Islet of Langerhans (tissue), 1 donor: ENCODE results near the genes KCNN1, JUND and LRRC25.

DNA sequence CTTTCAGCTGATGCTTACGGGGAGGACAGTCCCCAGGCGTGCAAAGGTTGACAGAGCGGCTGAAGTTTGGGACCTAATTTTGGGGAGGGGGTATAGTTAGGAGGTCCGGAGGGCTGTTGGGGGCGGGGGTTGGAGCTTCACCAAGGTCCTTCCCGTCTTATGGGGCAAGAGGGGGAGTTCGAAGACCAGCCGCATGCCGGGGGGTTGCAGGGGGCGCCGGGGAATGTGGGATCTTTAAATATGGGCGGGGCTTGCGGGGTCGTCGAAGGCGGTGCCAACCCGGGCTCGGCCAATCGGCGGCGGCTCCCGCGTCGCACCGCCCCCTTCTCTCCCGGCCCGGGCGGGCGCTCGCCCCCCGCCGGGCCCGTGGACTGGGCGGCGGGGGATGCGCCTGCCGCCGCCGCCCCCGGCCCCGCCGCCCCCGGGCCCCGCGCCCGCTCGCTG lies at the start of gene KCNN1:
TSS of gene KCNN1 (plus strand) at position 343 of the 444 bp plus-strand sequence.
- RRBS, result 5% methylated on average over 35 of the region's 47 CpGs

DNA sequence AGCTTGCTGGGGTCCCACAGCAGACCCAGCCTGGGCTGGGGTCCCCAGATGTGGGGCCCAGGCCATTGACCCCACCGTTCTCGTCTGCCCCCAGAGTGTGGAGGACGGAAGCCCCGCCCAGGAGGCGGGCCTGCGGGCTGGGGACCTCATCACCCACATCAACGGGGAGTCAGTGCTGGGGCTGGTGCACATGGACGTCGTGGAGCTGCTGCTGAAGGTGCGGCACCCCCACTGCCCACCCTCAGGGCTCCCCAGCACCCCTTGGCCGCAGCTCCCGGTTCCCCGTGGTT lies 7.4 kb upstream of the PIK3R2 start:
- RRBS, result no CpG with 5 or more reads among the region's 13 CpGs

DNA sequence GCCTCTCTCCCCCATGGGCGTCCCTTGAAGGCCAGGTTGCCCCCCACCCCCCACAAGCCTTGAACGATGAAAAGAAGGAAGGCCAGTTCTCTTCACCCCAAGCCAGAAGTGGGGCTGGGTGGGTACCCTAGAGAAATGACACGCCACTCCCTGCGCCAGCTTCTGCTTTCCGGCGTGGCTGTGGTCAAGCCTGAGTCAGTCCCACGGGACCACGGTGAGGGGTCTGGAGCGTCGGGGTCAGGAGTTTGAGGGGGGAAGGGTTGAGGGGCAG lies 672 bp upstream of the IFI30 start:
- RRBS, result no CpG with 5 or more reads among the region's 10 CpGs

GRCh38 chr19:18174832-18175806 lies 1.5 kb downstream of the IFI30 start:
- RRBS, result no CpG with 5 or more reads among the region's 21 CpGs

DNA sequence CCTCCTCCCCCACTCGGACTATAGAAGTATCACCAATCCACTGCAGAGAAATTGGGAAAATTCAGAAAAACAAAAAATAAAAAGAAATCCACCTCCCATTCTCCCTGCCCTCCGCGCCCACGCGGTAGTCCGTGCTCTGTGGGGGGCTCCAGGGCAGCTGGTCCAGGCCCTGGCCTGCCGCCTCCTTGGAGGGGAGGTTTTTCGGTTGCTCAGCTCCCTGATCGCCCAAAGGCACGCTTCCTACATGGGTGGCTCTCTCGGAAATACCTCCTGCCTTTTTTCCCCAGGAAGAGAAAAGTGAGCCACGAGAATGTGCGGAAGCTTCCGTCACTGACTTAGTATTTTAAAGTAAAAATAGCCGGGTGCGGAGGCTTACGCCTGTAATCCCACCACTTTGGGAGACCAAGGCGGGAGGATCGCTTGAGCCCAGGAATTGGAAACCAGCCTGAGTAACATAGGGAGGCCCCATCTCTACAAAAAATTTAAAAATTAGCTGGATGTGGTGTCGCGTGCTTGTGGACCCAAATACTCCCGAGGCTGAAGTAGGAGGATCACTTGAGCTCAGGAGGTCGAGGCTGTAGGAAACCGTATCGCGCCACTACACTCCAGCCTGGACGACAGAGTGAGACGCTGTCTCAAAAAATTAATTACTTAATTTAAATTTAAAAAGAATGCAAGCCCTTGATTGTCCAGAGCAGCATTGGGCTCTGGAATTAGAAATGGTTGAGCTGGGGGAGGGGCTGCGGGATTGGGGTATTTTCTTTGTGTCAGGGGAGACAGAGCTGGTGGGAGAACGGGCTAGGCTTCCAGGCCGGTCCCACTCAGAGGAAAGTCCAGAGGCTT lies 1.9 kb upstream of the RAB3A start:
- RRBS, result no CpG with 5 or more reads among the region's 31 CpGs

- RRBS, result no CpG with 5 or more reads among the region's 11 CpGs
These were observed 3.0 kb downstream of the IQCN start for GRCh38 chr19:18271173-18271795.

- RRBS, result no CpG with 5 or more reads among the region's 3 CpGs
These were observed 382 bp downstream of the IQCN start for GRCh38 chr19:18273961-18274179.

DNA sequence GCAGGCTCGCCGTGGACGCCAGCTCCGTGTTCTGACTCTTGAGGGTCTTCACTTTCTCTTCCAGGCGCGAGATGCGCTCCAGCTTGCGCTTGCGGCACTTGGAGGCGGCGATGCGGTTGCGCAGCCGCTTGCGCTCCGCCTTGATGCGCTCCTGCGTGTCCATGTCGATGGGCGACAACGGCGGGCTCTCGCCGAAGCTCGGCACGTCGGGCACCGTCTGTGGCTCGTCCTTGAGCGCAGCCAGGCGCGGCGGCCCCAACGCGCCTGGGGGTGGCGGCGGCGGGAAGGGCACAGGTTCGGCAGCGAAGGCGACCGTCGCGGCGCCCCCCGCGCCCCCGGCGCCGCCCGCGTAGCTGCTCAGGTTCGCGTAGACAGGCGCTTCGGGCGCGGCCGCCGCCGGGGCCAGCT lies 882 bp downstream of the JUND start:
- RRBS, result 4% methylated on average over 14 of the region's 61 CpGs

- RRBS, result 3% methylated on average over 37 of the region's 152 CpGs
These were observed at the start of gene JUND for GRCh38 chr19:18280944-18281977. TSS of gene JUND (minus strand) at chr19:18281622.

DNA sequence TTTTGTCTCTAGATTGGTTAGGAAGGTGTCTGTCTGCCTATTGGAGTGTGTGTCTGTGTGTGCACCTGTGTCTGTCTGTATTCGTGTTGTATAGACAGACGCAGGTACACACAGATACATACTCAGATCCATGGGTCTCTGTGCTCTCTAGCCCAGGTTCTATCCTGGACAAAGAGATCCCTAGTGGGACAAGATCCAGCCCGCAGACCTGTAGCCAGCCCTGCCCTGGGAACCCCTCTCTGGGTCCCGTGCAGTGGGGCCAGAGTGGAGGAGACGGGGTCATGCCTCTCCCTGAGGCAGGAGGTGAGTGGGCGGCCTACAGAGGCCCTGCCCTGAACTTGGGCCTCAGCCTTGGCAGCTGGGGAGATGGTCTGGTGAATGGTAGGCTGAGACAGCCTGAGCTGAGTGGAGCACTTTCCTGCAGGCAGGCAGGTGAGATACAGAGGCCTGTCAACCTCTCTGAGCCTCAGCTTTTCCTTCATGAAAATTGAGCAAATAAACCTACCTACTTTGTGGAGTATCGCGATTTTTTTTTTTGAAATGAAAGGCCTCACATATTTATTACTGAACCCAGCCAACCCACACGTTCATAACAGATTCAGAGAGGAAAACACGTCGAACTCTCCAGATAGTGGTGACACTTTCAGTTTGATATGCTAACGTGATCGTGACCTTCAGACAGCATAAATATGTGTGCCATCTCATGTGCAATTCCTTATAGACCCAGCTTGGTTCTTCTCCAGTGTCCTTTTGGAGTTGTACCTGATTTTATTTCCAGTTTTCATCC lies 3.4 kb upstream of the JUND start:
- RRBS, result no CpG with 5 or more reads among the region's 13 CpGs

- RRBS, result 69% methylated on average over 5 of the region's 28 CpGs
These were observed 5.8 kb upstream of the JUND start for GRCh38 chr19:18286975-18287851.

GRCh38 chr19:18319437-18320423 lies 3.1 kb downstream of the LSM4 start:
- RRBS, result no CpG with 5 or more reads among the region's 9 CpGs

GRCh38 chr19:18397533-18398095 lies at the start of gene LRRC25:
TSS of gene LRRC25 (minus strand) at chr19:18397622.
- RRBS, result no CpG with 5 or more reads among the region's 16 CpGs

- RRBS, result no CpG with 5 or more reads among the region's 23 CpGs
These were observed 719 bp upstream of the ISYNA1 start for GRCh38 chr19:18438380-18439323.

DNA sequence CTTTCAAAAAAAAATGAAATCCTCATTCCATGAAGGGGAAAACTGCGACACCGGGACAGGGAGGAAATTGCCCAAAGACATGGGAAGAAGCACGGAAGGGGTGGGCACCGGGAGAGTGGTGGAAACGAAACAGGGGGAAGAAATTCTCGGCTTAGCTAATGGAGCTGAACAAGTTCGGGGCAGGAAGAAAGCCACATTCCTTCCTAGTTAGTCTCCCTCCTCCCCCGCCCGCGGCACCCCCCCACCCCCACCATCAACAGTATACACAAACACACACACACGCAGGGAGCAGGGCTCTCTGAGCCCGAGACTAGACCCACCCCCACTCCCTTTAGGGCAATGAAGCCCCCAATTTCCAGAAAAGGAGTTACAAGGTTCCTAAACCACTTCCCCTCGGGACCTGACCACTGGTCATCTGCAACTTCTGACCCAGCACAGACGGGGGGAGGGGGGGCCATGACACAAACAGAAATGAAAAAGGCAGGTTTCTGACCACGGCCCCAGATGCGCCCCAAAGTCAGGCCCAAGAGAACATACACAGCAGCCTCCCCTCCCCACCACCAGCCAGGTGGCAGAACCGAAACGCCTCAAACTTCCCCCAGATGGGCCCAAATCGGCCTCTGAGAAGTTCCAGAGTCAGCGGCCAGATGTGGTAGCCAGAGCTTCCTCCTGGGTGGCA lies 1.3 kb downstream of the ELL start:
- RRBS, result 9% methylated on average over 3 of the region's 20 CpGs

- RRBS, result no CpG with 5 or more reads among the region's 19 CpGs
These were observed 5.8 kb downstream of the UBA52 start for GRCh38 chr19:18577472-18577930.

DNA sequence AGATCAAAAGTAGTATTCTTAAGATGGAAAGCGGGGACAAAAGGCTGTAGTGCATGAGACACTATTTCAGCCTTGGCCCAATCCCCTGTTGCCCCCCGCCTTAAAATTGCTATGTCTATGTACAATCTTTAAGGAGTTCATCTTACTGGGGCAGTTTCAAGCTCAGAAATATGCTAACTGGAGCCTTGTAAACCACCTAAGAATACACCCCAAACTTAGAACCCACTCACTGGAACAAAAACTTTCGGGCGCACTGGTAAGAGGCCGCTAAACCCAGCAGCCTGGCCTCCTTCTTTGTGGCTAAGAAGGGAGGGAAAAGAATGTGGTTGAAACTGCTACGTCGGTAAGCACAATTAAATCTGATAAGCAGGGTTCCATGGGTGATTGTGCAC lies 7.0 kb downstream of the UBA52 start:
- RRBS, result no CpG with 5 or more reads among the region's 7 CpGs

DNA sequence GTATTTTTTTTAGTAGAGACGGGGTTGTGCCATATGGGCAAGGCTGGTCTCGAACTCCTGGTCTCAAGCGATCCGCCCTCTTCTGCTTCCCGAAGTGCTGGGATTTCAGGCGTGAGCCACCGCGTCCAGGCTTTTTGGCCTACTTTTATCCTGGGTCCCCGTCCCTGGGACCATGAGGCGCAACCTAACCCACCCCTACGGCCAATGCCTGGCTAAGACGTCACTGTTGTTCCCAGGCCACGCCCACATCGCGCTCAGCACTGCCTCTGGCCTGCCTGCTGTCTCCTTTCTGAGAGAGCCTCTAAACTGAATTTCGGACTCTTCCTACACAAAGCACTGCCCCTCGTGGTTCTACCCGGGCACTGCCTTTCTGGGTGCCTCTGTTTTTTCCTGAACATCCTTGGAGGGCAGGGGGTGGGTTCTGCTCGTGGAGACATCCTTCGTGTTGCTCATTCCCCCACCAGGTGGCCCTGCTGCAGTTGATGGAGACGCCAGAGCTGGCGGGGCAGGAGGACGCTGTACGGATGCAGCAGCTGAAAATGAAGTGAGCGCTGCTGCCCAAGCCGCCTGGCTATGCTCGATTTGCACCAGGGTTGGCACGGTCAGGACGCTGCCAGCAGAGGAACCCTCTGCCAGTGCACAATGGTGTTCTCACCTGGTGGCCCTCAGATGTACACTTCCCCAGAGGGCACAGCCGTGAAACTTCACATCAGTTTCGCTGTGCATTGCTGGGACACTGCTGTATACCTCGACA lies 2.0 kb downstream of the REX1BD start:
- RRBS, result no CpG with 5 or more reads among the region's 32 CpGs

- RRBS, result no CpG with 5 or more reads among the region's 28 CpGs
These were observed 4.9 kb downstream of the REX1BD start for GRCh38 chr19:18593170-18594191.

- RRBS, result 5% methylated on average over 21 of the region's 59 CpGs
These were observed 1.0 kb upstream of the TMEM59L start for GRCh38 chr19:18611444-18612202.